RPMI7951 (cell line): ENCODE results near the genes HIPK1 and TSPAN2.

DNA sequence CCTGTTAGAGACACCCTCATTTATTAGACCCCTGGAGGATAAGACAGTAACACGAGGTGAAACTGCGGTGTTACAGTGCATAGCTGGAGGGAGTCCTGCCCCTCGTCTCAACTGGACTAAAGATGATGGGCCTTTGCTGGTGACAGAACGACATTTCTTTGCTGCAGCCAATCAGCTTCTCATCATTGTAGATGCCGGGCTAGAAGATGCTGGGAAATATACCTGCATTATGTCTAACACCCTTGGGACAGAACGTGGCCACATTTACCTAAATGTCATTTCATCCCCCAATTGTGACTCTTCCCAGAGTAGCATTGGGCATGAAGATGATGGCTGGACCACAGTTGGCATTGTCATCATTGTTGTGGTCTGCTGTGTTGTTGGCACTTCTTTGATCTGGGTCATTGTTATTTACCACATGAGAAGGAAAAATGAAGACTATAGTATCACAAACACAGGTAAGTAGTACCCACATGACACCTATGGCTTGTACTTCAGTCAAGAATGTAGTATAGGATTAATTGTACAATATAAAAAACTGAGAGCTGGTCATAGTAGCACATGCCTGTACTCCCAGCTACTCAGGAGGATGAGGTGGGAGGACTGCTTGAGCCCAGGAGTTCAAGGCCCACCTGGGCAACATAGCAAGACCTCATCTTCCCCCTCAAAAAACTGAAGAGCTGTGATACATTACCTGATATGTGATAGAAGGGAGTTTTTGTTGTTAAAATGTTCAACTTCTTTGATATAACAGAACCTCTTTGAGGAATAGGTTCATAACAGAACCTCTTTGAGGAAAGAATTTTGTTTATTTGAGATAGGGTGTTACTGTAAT is 41.6 kb downstream of the LRIG2 start:
- RAMPAGE, long total RNA = no peak

DNA sequence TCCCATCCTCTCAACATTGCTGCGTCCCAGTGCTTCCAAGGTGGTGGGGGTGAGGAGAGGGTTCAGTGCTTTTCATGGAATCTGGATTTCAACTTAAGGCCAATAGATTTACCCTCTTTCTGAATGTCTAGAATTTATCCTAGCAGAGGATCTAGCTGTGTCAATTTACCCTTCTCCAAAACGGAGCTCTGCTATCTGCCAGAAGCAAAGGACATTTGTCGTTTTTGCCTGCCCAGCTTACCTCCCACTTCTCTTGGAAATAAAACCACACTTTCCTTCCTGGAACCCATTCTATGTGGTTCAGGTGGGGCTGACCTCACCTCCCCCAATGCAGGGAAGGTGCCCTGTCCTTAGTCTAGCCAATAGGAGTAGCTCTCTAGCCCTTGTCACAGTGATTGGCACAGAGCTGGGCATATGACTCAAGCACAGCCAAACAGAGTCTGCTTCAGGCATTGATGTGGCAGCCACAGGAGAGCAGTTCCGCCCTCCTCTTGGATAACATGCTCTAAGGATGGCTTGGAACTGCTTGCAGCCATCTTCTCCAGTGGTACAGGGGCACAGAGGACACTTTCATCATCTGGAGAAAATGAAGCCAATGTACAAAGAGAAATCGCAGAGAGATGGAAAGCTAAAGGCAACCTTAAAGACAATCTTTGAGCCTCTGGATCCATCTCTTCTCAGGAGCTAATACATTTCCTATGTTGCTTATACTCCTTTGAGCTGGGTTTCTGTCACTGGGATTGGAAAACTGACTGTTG is 134.0 kb downstream of the LRIG2 start:
- RAMPAGE, long total RNA = no peak

DNA sequence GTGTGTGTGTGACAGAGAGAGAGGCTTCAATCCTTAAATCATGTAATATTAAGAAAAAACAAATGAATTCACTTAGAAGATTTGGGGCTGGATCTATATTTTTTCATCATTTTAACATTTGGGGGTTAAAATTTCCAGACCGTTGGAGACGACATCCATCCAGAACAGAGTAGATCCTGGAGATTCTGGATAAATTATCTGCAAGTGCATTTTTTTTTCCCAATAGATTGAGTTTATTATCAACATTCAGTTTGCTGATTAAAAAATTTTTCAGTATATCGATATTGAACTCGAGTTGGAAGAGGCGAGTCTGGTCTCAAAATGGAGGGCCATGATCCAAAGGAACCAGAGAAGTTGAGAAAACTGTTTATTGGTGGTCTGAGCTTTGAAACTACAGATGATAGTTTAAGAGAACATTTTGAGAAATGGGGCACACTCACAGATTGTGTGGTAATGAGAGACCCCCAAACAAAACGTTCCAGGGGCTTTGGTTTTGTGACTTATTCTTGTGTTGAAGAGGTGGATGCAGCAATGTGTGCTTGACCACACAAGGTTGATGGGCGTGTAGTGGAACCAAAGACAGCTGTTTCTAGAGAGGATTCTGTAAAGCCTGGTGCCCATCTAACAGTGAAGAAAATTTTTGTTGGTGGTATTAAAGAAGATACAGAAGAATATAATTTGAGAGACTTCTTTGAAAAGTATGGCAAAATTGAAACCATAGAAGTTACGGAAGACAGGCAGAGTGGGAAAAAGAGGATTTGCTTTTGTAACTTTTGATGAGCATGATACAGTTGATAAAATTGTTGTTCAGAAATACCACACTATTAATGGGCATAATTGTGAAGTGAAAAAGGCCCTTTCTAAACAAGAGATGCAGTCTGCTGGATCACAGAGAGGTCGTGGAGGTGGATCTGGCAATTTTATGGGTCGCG is 59.3 kb downstream of the MAGI3 start:
- RAMPAGE, long total RNA = no peak

DNA sequence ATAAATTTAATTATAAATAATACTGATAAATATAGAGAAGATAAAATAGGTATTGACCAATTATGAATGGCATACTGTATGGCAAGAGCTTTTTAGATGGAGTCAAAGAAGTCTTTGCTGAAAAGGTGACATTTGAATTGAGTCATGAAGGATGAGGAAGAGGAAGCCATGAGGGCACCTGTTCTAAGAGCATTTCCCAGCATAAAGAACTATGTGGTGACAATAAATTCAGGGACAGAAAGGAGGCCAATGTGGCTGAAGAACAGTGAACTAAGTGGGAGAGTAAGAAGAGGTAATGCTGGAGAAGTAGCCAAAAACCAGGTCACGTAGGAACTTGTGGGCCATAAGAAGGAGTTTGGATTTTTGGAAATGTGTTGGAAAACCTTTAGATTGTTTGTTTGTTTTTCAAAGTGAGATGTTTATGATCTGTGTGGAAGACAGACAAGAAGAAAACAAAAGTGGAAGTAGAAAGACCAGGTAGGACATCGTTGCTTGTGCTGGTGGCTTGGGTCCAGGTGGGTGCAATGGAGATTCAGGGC is 67.5 kb downstream of the MAGI3 start:
- RAMPAGE, long total RNA = no peak

GRCh38 chr1:113496938-113497301 is 106.6 kb downstream of the MAGI3 start:
- RAMPAGE, long total RNA = no peak

GRCh38 chr1:113869610-113869991 is 17.8 kb downstream of the BCL2L15 start:
- RAMPAGE, long total RNA = no peak

- RAMPAGE, long total RNA = no peak
Observed at GRCh38 chr1:113912395-113913502, 7.6 kb downstream of the DCLRE1B start.

GRCh38 chr1:113928840-113929414 is at the start of gene HIPK1:
Gene HIPK1, plus strand, starts transcription at chr1:113929324.
- RAMPAGE, long total RNA = no peak

DNA sequence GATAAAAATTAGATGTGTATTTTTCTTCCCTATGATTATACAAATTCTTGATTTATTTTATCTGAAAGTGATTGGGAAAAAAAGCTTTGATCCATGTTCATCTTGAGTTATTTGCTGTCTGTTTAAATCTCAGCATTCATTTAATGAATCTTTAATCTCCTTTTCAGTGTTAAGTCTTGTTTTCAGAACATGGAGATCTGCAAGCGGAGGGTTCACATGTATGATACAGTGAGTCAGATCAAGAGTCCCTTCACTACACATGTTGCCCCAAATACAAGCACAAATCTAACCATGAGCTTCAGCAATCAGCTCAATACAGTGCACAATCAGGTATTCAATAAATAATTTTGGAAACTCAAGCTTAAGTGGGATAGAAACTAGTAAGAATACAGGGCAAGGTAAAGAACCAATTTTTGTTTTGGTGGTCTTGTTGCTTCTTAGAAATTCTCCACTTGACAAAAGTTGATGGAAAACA is 22.3 kb upstream of the OLFML3 start:
- RAMPAGE, long total RNA = no peak

GRCh38 chr1:113957824-113958402 is 21.4 kb upstream of the OLFML3 start:
- RAMPAGE, long total RNA = no peak

GRCh38 chr1:114251177-114251564 is 97.5 kb upstream of the SYT6 start:
- RAMPAGE, long total RNA = no peak

- RAMPAGE, long total RNA = no peak
Observed at GRCh38 chr1:114341273-114341784, 169.7 kb downstream of the TRIM33 start.

- RAMPAGE, long total RNA = no peak
Observed at GRCh38 chr1:114482627-114482990, 28.4 kb downstream of the TRIM33 start.

- RAMPAGE, long total RNA = no peak
Observed at GRCh38 chr1:114748607-114749287, 9.0 kb downstream of the CSDE1 start.

DNA sequence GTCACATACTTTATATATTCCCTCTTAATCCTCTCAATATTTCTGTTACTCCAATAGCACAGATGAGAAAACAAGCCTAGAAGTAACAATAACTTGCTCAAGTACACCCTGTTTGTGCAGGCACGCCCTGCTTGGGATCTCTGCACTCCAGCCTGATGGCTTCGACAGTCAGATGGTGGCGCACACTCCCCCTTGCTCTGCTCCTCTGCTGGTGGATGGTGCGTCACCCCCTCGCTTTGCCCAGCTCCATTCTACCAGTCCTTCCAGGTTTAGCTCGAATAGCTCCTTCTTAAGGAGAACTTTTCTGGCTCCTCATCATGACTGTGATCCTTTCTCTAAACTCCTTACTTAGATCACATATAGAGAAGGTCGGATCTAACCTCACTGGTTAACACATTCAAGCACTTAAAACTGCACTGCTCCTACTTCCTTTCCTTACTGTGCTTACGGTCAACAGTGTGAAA is 3.1 kb downstream of the TSPAN2 start:
- RAMPAGE, long total RNA = no peak

- RAMPAGE, long total RNA = no peak
Observed at GRCh38 chr1:115088891-115089834, at the start of gene TSPAN2. Gene TSPAN2, minus strand, starts transcription at chr1:115089503.

GRCh38 chr1:115098133-115098754 is 8.9 kb upstream of the TSPAN2 start:
- RAMPAGE, long total RNA = no peak

DNA sequence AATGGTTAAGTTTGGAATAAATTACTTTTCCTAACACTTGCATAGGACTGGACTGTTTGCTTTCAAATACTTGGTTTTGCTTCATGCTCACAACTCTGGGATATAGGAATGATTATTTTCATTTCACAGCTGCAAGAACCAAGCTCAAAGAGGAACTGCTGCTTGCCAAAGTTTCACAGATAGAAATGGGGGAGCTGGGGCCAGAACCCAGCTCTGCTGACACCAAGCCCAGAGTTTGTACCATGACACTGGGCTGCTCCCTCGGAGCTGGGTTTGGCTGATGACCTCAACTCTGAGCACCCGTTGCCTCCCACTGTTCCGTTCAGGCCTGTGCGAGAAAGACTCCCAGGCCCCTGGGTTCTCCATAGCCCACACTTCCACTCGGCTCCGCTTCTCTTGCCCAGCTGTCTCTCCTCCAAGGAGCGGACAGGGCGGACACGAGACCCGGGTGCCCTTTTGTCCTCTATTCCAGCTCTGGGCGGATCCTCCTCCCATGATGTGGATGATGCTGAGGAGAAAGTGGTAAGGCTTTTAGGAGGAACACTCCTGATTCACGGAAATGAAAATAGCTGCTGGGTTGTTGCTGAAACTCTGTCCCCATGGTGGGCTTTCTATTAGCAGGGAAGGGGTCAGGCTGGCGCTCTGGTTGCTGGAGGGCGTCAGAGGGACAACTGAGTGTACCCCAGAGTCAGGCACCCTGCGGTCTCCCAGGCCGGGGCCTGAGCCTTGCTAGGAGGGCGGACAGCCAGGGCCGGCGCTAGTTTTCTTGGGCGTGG is 55.1 kb downstream of the NGF start:
- RAMPAGE, long total RNA = no peak

GRCh38 chr1:115431981-115432561 is 94.0 kb upstream of the NGF start:
- RAMPAGE, long total RNA = no peak

DNA sequence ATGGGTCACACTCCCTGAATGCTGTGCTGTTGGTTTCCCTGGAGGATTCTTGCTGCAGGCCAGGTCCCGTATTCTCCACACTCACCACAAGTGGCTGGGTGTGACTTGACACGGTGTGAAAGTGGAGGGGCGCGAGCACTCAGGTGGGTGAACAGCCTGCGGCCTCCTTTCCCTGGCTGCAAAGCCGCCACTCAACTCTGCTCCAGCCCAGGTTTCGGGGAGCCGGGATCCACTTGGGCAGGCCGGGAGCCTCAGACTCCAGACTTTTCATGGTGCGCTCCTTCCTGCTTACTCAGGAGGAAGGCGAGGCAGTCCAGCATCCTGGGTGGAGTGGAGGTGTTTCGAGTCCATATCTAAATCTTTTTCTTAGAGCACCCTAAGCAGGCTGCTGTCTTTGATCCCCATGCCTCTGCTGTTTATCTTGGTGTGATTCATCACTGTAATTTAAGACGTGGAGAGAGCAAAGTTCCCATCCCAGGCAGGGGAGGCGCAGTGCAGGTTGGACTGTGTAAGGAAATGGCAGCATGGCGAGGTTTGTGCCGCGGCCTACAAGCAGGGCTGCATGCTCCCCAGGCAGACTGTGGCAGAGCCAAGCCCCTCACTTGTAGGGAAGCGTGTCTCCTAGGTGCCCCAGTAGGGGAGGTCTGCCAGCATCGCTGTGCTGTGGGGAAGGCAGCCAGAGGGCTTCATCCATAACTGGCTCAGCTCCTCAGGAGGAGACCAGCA is 29.6 kb downstream of the VANGL1 start:
- RAMPAGE, long total RNA = no peak